NCI-H460 (cell line): ENCODE data around the gene TBC1D14.

DNA sequence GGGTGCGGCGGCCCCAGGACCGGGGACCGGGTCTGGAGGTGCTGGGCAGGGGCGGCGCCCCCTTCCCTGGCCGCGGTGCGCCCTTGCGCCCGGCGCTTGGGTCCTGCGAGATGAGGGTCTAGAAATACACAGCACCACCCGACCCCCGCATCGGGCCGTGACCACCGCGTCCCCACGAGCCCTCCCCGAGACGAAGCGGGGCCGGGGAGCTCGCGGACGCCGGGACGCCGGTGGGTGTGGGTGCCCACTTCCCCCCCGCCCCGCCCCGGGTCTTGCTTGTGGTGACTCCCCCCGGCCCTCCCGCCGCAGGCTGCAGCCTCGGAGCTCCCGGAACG lies 360 bp downstream of the NSG1 start:
RAMPAGE:
- cytosol, long total RNA = no peak
- long total RNA = no peak
- nucleus, long total RNA = no peak

RAMPAGE:
- cytosol, long total RNA = no peak
- long total RNA = no peak
- nucleus, long total RNA = no peak
These were observed 144.1 kb upstream of the STX18 start for GRCh38 chr4:4686047-4686287.

DNA sequence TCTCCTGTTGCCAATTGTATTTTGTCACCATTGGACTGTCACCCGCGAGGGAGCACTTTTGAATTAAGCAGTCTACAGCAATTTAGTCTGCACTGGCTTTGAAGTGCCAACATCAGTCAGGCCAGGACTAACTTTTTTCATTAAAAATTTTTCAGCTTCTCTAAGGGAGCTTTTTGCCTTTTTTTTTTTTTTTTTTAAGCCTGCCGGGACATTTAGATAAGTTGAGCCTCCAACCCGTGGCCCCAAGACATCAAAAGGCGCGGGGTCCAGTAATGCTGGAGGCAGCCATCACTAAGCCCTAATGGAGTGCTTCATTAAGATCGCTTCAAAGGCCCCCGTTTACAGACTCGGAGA lies 98.2 kb upstream of the MSX1 start:
RAMPAGE:
- cytosol, long total RNA = no peak
- long total RNA = no peak
- nucleus, long total RNA = no peak

DNA sequence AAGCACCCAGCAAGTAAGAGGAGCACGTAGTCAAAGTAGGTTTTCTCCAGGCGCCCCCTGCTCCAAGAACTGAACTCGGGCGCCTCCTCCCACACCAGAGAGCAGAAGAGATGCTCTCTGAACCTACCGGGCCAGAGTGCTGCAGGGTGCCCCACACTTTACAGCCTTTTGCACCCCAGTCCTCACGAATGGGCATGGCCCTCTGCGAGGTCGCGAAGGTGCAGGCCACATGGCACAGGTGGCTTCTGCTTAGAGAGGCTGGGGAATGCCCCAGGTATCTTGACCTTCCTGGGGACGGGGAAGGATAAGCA lies 8.1 kb upstream of the MSX1 start:
RAMPAGE:
- cytosol, long total RNA = no peak
- long total RNA = no peak
- nucleus, long total RNA = no peak

GRCh38 chr4:4852631-4853289 lies 6.7 kb upstream of the MSX1 start:
RAMPAGE:
- cytosol, long total RNA = no peak
- long total RNA = no peak
- nucleus, long total RNA = no peak

DNA sequence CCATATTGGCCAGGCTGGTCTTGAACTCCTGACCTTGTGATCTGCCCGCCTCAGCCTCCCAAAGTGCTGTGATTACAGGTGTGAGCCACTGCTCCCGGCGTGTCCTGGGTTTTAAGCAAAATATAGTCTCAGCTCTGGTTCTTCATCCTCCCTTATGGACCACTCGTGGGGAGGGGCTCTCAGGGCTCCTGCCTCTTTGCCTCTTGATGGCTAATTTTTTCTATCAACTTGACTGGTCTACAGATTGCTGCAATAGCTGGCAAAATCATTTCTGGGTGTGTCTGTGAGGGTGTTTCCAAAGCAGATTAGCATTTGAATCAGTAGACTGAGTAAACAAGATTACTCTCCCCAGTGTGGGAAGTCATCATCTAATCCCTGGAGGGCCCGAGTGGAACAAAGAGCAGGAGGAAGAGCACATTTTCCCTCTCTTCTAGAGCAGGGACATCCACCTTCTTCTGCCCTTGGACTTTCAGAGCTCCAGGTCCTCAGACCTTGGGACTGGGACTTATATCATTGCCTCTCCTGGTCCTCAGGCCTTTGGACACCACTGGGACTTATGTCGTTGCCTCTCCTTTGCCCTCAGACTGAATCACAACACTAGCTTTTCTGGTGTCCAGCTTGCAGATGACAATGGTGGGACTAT lies 153.5 kb downstream of the STK32B start:
RAMPAGE:
- cytosol, long total RNA = no peak
- long total RNA = no peak
- nucleus, long total RNA = no peak

RAMPAGE:
- cytosol, long total RNA = no peak
- long total RNA = no peak
- nucleus, long total RNA = no peak
These were observed 45.3 kb downstream of the EVC2 start for GRCh38 chr4:5662784-5663655.

GRCh38 chr4:5796787-5797367 lies 85.9 kb downstream of the EVC start:
RAMPAGE:
- cytosol, long total RNA = no peak
- long total RNA = no peak
- nucleus, long total RNA = no peak

DNA sequence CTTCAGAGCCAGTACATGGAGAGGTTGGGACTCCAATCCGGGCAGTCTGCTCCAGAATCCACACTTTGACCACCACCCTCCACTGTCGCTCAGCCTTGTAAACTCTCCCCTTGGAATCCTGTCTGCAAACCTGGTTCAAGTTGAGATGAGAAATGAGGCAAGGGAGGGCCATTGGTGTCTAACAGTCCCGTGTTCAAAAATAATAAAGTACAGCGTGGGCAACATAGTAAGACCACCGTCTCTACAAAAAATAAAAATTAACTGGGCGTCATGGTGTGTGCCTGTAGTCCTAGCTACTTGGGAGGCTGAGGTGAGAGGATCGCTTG lies 22.6 kb upstream of the JAKMIP1 start:
RAMPAGE:
- cytosol, long total RNA = no peak
- long total RNA = no peak
- nucleus, long total RNA = no peak

GRCh38 chr4:6245518-6245996 lies 24.1 kb upstream of the WFS1 start:
RAMPAGE:
- cytosol, long total RNA = no peak
- long total RNA = no peak
- nucleus, long total RNA = no peak

DNA sequence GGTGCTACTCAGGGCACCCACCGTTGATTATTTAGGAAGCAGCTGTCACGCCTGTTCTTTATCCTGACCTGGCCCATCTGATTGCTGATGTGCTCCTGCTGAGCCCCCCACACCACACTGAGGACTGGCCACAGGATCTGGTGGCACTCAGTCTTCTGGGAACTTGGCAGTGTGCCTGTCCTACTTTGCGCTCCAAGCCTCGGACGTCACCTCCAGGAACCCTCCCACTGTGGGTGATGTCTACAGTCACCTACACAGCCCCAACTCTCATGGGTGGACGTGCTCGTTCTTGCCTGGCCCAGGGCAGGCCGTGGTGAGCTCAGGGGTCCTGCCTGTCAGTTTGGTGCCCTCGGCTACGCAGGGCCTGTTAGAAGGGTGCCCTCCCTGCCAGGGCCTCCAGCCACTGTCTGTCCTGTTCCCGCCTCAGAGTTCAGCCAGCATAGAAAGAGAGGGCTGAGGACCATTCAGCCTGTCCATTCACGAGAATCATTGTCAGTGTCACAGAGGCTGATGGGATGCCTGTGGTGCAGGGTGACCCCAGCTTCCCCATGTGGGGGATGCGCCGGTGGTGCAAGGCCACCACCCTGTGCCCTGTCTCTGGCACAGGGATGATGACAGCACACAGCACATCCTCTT lies 12.2 kb downstream of the WFS1 start:
RAMPAGE:
- cytosol, long total RNA = no peak
- long total RNA = no peak
- nucleus, long total RNA = no peak

GRCh38 chr4:6385995-6386541 lies 86.3 kb downstream of the PPP2R2C start:
RAMPAGE:
- cytosol, long total RNA = no peak
- long total RNA = no peak
- nucleus, long total RNA = no peak

DNA sequence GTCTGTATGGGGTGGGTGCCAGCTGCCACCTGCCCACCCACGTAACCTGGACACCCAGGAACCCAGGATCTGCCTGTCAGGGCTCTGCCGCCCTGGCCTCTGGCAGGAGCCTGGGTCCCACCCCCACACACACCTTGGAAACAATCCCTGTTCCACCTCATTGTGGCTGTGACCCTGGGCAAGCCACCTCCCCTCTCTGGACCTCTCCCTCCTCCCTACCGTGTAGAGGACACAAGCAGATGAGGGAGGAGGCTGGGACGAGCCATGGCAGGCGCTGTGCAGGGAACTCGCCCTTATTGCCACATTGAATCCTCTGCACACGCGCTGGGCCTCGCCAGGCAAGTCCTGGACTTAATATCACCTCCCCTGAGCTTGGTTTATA lies 81.3 kb downstream of the PPP2R2C start:
RAMPAGE:
- cytosol, long total RNA = no peak
- long total RNA = no peak
- nucleus, long total RNA = no peak

DNA sequence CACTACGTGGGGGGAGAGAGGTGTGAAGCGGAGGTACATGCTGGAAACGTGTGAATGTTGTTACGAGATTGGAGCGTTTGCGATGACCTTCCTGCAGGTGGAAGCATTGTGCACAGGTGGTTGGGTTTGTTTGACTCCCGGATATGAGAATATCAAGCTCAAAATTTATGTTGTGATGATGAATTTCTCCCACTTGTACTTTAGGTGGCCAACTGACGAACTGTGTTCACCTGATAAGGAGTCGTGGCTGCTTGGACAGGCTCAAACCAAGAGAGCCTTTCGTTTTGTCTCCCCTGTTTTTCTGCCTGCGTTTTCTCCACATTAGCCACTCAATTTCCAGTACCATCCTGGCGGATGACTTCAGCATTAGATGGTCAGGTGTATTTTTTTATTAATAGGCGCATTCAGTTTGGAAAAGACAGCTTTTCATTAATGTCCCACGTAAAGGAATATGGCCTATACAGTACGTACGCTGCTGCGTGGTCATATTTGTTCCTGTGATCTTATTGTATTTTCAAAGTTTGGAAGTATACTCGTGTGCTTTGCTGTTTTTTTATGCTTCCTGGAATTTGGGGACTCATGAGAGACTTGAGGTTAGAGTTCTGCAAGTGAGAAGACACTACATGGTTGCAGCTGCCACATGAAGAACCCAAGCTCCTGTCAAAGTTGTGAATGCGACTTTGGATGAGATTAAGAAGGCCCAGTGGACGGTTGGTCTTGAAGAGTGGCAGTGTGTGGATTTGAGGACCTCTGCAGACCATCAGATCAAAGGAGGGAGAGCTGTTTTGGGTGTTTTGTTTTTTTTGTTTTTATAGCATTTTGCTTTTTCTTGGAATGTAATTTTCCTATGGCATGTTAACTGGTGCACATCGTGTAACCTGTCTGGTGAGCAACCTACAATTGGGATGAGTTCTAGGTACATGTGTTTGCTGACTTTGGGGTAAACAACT lies 1.2 kb downstream of the ENSG00000170846 start:
RAMPAGE:
- cytosol, long total RNA = no peak
- long total RNA = no peak
- nucleus, long total RNA = no peak

GRCh38 chr4:6726836-6727855 lies 11.2 kb downstream of the BLOC1S4 start:
RAMPAGE:
- cytosol, long total RNA = no peak
- long total RNA = no peak
- nucleus, long total RNA = no peak

GRCh38 chr4:6772200-6772920 lies 10.2 kb upstream of the KIAA0232 start:
RAMPAGE:
- cytosol, long total RNA = no peak
- long total RNA = no peak
- nucleus, long total RNA = no peak

DNA sequence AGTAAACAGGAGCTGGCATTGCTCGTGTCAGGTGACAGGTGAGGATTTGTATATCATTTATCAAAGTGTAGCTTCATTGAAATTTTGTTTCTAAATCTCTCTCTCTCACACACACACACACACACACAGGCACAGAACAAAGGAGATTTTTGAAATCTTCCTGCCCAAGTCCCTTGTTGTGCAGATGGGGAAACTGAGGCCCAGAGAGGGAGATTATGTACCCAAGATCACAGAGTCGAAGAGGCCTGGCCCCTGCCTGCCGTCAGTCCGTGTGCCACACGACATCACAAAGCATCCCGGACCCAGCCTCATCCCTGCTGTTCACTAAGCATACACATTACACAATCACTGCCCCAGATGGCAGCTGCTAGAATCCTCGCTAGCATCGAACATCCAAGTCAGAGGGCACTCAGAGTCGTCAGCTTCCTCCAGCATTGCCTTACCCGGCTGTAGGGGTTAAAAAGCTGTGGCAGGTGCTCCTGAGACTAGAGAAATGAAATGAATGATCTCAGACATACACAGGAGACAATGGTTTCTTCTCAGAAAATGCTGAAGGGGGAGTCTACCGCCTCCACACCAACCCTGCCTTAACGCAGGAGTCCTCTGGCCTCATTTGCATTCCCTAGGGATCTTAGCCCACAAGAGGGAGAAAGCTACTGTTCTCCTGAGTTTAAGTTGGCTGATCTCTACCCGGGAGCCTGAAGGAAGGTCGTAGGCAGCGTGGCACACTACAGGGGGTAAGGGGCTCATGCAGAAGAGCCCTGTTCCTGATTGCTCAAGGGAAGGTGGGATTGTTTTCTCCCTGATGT lies 2.9 kb upstream of the KIAA0232 start:
RAMPAGE:
- cytosol, long total RNA = no peak
- long total RNA = no peak
- nucleus, long total RNA = no peak

RAMPAGE:
- cytosol, long total RNA = no peak
- long total RNA = no peak
- nucleus, long total RNA = no peak
These were observed 47.7 kb upstream of the TBC1D14 start for GRCh38 chr4:6861793-6862549.

DNA sequence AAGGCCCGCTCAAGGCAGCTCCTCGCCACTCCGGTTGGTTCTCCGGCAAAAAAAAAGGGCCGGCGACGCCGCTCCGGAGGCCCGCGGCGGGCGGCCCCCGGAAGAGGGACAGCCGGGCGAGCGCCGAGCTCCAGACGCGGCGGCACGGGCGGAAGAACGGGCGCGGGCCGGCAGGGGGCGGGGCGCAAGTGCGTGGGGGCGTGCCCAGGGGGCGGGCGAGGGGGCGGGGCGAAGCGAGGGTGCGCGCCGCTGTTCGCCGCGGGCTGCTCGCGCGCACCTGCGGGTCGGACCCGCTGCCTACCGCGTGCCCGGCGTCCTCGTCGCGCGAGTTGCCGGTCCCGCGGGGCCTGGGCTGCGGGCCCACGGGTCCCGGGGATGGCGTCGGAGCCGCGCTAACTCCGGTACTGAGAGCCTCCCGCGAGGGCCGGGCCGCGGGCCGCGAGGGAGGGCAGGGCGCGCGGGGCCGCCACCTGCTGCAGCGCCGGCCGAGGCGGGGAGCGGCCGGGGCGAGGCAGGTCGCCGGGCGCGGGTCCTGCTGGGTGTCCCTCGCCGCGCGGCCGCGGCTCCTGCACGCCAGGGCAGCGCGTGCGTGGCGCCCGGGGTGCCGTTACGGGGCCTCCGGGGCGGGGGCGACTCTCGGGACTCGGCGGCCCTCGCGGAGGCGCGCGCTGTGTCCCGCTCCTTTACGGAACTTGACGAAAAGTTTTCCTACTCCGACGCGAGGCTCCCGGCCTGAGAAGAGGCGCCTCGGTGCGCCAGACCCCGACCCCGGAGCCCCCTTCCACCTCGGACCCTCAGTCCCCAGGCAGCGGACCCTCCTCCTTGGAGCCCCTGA lies at the start of gene TBC1D14:
TBC1D14 (plus strand) TSS at position 276 of the 835 bp plus-strand sequence.
RAMPAGE:
- cytosol, long total RNA = no peak
- long total RNA = no peak
- nucleus, long total RNA = start-site peak on the plus strand centred at position 140 of the sequence, 466 bp wide, 67 and 19 reads in 2 replicates

GRCh38 chr4:6916294-6917122 lies 6.9 kb downstream of the TBC1D14 start:
RAMPAGE:
- cytosol, long total RNA = no peak
- long total RNA = no peak
- nucleus, long total RNA = no peak